GM19239 (cell line): ENCODE data around the genes GGT1 and MYO18B.

- RRBS = no CpG with 5 or more reads among the region's 10 CpGs
Measured at GRCh38 chr22:24602950-24603365, at the start of gene GGT1. Gene GGT1 (plus strand): TSS chr22:24603193.

DNA sequence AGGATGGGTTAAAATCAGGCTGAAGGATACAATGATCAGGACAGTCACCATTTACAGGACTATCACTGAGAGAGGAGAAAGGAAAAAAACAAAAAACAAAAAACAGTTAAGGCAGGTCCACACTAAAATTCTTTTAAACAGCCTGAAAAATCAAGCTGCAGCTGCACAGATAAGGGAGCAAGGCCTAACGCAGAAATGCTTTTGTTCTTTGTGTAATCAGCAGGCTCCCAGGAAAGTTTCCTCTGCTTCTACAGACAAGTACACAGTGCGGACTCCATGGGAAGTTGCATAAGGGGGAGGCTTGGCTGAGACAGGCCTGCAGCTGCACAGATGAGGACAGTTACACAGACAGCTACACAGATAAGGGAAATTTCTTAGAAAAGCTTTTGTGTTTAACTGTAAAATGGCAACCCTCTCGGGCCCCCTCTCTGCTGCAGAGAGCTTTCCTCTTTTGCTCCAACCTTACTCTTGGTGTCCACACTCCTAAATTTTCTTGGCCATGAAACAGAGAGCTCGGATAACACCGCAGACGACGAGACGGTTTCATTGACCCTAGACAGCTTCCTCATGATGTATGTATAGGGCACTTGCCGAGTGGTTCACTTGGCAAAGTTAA lies 45.6 kb downstream of the PIWIL3 start:
- RRBS = no CpG with 5 or more reads among the region's 9 CpGs

GRCh38 chr22:24894973-24895327 lies 51.5 kb downstream of the LHFPL7 start:
- RRBS = no CpG with 5 or more reads among the region's 6 CpGs

- RRBS = no CpG with 5 or more reads among the region's 5 CpGs
Measured at GRCh38 chr22:24954208-24954650, 1.7 kb downstream of the KIAA1671 start.

- RRBS = no CpG with 5 or more reads among the region's 27 CpGs
Measured at GRCh38 chr22:25028873-25029736, 76.6 kb downstream of the KIAA1671 start.

DNA sequence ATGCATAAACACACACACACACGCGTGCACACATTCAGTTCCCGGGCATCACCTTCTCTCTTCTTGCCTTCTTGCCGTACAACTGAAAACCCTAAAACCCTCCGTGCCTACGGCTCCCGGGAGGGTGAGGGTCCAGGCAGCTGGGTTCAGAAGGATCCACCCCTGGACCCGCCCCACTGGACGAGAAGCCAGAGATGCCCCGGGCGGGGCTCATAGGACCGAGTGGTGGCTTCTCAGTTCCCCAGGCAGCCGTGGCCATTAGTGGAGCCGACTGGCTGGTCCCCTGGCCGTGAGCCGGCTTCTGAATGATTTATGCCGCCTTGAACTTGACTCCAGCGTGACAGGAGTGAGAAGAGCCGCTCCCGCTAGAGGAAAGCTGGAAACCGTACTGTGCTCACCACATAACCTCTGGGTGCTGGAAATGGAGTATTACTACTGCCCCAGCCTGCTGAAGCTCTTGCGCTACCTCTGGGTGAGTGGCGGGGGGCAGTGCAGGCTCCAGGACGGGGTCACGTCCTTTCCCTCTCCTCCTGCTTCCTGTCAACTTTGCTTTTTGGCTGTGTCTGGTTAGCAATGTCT lies 117.5 kb downstream of the KIAA1671 start:
- RRBS = 21% methylated on average over 13 of the region's 25 CpGs

DNA sequence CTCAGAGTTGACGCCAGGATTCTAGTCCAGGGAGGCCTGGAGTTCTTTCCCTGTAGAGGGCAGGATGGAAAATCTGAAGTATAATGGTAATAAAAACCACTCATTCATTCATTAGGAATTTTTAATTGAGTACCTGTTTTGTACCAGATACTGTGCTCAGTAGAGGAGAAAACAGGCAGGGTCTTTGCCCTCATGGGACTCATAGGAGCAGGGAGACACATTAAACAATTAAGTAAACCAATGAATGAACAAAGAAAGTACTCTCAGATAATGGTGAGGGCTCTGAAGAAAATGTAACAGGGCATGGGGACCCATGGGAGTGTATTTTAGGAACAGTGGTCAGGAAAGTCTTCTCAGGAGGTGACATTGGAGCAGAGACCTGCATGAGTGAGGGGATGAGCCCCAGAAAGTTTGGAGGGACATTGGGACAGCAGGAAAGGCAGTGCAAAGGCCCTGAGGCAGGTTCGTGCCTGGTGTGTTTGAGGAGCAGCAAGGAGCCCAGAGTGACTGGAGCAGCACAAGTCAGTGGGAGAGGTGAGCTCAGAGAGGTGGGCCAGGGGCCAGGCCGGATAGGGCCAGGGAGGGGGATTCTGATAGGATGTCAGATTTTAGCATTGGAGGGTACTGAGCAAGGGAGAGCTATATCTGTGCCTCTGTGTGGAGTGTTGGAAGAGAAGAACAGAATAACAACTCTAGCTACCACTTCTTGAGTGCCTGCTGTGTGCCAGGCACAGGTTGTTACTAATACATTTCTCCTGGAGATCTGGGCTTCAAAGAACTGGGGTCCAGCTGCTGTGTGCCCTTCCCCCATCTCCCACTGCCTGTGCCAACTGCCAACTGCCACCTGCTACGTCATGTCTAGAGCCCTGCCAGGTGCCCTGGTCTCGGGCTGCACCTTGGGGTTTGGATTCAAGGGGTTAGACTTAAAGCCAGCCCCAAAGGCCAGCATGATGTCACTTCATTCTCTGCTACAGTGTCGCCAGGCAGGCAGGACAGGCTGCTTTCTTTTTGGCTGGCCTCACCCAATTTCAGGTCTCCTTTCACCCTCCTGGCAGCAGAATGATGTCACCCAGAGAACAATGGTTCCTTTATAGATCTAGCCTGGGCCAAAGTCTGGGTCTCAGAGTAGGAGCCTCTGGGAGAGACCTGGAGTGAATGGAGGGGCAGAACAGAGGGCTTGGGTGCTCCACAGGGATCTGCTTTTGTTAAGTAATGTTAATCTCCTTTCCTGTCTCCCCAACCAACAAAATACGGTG lies 79.9 kb upstream of the CRYBB3 start:
- RRBS = no CpG with 5 or more reads among the region's 7 CpGs

GRCh38 chr22:25162123-25162560 lies 37.5 kb upstream of the CRYBB3 start:
- RRBS = no CpG with 5 or more reads among the region's 5 CpGs

DNA sequence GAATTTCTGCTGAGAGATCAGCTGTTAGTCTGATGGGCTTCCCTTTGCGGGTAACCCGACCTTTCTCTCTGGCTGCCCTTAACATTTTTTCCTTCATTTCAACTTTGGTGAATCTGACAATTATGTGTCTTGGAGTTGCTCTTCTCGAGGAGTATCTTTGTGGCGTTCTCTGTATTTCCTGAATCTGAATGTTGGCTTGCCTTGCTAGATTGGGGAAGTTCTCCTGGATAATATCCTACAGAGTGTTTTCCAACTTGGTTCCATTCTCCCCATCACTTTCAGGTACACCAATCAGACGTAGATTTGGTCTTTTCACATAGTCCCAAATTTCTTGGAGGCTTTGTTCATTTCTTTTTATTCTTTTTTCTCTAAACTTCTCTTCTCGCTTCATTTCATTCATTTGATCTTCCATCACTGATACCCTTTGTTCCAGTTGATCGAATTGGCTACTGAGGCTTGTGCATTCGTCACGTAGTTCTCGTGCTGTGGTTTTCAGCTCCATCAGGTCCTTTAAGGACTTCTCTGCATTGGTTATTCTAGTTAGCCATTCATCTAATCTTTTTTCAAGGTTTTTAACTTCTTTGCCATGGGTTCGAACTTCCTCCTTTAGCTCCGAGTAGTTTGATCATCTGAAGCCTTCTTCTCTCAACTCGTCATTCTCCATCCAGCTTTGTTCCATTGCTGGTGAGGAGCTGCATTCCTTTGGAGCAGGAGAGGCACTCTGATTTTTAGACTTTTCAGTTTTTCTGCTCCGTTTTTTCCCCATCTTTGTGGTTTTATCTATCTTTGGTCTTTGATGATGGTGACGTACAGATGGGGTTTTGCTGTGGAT lies 124.0 kb downstream of the CRYBB2 start:
- RRBS = no CpG with 5 or more reads among the region's 15 CpGs

GRCh38 chr22:25741649-25742628 lies at the start of gene MYO18B:
Gene MYO18B (plus strand): TSS chr22:25742188.
- RRBS = 94% methylated on average over 4 of the region's 36 CpGs

DNA sequence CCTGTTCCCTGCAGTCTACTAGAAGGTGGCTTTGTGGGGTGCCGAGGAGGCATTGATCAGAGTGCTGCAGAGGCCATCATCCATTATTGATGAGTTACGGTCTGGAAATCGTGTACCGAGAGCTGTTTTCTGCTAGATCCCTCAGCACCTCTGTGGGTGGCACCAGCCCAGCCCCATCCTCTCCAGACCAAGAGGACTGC lies 131.1 kb downstream of the MYO18B start:
- RRBS = no CpG with 5 or more reads among the region's 4 CpGs

GRCh38 chr22:25903320-25903860 lies 161.4 kb downstream of the MYO18B start:
- RRBS = no CpG with 5 or more reads among the region's 7 CpGs

GRCh38 chr22:26527071-26527531 lies 14.8 kb upstream of the TFIP11 start:
- RRBS = no CpG with 5 or more reads among the region's 3 CpGs

GRCh38 chr22:26529334-26530328 lies 17.4 kb upstream of the TFIP11 start:
- RRBS = no CpG with 5 or more reads among the region's 10 CpGs

DNA sequence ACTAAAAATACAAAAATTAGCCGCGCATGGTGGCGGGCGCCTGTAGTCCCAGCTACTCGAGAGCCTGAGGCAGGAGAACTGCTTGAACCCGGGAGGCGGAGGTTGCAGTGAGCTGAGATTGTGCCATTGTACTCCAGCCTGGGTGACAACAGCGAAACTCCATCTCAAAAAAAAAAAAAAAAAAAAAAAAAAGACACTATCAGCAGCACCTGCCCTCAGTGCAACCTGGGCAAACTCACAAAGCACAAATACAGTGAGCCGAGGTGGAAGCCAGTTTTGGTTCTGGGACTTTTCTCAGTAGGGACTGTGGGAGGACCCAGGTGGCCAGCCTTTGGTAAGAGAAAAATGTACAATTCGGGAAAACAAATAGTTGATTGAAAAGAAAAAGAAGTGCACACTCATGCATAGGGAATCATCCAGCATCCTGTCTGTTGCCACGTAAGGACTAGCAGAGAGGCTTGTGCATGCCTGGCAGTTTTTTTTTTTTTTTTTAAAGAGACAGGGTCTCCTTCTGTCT lies 37.0 kb downstream of the TPST2 start:
- RRBS = no CpG with 5 or more reads among the region's 11 CpGs

DNA sequence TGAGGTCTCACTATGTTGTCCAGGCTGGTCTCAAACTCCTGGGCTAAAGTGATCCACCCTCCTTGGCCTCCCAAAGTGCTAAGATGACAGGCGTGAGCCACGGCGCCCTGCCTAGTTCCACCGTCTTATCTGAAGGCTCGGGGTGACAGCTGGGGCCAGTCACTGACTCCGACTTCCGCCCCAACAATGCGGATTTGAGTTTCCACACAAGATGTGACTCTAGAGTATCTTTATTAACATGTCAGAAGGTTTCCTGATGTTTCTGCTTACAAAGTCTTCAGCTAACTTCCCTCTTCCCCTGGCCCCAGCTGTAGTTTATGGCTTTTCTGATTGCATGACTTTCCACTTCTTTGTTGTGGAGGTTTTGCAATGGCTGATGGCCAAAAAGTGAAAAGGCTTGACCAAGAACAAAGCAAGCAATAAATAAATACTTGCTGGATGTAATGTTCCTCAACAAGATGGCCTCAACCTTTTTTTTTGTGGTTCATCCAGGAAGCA lies 16.7 kb downstream of the TPST2 start:
- RRBS = no CpG with 5 or more reads among the region's 8 CpGs

DNA sequence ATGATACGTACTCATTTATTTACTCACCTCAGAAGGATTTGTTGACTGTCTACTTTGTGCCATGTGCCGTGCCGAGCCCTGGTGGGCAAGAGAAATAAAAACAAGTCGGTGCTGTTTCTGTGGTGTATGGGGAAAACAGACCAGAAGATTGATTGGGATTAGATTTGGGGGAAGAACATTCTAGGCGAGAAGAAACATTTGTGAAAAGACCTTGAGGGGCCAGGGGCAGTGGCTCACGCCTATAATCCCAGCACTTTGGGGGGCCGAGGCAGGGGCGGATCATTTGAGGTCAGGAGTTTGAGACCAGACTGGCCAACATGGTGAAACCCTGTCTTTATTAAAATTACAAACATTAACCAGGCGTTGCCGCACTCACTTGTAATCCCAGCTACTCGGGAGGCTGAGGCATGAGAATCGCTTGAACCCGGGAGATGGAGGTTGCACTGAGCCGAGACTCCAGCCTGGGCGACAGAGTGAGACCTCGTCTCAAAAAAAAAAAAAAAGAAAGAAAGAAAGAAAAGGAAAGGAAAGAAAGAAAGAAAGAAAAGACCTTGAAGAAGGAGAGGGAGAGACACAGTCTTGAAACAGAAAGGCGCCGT lies 120.7 kb downstream of the CRYBA4 start:
- RRBS = no CpG with 5 or more reads among the region's 18 CpGs

DNA sequence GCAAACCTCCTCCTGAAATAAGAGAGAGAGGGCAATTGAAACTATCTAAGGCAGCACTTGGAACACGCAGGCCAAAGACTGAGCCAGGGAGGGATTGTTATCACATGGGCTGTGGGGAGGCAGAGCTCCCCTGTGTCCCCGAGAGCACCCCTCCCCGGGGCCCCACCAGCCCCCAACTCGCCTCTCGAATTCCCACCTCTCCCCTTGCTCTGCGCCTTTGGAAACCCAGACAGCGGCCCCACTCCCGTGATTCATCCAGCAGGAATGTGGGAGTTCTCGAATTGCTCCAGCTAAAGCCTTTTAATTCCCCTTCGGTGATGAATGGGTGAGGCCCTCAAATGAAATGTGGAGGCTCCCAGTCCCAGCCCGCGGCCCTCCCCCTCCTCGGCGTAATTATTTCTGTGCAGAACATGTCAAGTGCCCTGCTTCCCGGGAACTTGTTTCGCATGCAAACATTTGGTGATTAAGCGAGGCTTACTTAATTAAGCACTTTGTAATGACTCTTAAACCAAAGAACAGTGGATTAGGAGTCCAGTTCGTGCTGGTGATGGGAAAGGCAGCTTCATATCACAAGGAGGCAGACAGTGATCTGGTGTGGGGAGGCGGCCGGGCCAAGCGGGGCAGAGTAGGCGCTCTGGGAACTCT lies 581.0 kb downstream of the CRYBA4 start:
- RRBS = no CpG with 5 or more reads among the region's 22 CpGs

GRCh38 chr22:27311621-27312083 lies 489.9 kb downstream of the MN1 start:
- RRBS = no CpG with 5 or more reads among the region's 13 CpGs

DNA sequence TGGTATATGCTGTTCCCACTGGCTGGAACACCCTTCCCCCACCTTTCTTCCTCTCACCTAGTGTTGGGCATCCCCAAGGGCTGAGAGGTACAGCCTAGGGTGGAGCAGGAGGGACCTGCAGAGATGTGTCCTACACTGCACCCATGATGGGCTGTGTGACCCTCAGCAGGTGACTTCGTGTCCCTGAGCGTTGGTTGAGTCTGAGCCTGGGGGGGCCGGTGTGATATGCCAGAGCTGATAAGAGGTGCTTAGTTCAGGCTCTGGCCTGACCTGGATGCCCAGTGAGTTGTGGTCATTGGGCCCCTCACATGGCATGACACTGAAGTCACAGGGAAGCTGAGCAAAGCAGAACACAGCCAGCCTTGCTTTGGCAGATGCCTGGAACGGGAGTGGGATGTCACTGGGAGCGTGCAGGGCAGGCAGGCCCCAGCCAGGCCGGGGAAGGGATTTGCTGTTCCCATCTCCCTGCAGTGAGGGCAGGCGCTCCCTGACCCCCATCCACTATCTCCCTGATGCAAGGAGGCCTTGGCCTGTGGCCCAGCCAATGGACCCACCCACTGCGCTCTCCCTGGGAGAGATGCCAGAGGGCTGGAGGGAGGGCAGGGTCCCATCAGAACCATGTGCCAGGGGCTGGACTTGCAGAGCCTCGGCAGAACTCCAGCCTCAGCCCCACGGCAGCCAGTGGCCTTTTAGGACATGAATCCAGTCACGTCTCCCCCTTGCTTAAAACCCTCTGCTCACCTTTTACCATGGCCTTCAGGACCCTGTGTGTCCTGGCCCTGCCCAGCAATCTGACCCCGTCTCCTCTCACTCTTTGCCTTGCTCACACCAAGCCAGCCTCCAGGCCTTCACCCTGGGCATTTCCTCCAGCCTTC lies 138.9 kb downstream of the MN1 start:
- RRBS = no CpG with 5 or more reads among the region's 12 CpGs